Metastatic Liver Carcinoma in the Adrenal Gland (tissue), 2 donors: ENCODE measurements around the gene F11.

DNA sequence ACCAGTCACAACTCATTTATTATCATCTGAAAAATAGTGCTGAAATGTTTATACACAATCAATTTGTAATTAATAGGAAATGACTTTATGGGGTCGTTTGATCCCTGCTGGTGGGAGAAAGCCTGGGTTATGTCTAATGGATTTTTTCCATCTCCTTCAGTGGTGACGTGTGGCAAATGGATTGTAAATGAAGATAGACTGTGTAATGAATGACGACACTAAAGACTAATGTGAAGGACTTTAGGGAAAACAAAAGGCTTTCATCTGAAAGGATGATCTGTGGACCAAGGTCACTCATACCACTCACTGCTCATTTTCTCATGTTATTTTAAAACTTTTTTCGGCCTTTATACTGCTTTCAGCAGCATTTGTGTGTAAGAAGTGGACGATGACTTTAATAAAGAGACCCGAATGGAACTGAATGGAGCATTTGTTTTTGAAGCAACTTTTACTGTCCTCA is 102.9 kb upstream of the SORBS2 start:
- PRO-cap, 2 experiments: no peak in any of the 2 experiments

DNA sequence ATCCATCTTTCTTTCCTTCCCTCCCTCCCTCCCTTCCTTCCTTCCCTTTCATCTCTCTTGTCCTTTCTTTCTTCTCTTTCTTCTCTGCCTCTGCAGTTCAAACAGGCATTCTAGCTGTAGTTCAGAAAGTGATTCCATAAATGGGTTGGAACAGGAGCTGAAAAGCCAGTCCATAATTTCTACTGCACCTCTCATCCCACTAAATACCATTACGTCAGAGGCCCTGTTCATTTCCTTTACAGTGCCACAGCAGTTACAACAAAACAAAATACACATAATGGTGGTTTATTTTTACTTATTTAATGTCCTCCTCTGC is 42.3 kb upstream of the TLR3 start:
- PRO-cap, 2 experiments: no peak in any of the 2 experiments

GRCh38 chr4:186079206-186079774 is 10.3 kb downstream of the TLR3 start:
- PRO-cap, 2 experiments: no peak in any of the 2 experiments

- PRO-cap, 2 experiments: no peak in any of the 2 experiments
Observed at GRCh38 chr4:186105412-186106392, 36.7 kb downstream of the TLR3 start.

GRCh38 chr4:186212403-186212962 is 14.8 kb upstream of the KLKB1 start:
- PRO-cap, 2 experiments: no peak in any of the 2 experiments

GRCh38 chr4:186249863-186250169 is 16.2 kb upstream of the F11 start:
- PRO-cap, 2 experiments: no peak in any of the 2 experiments

DNA sequence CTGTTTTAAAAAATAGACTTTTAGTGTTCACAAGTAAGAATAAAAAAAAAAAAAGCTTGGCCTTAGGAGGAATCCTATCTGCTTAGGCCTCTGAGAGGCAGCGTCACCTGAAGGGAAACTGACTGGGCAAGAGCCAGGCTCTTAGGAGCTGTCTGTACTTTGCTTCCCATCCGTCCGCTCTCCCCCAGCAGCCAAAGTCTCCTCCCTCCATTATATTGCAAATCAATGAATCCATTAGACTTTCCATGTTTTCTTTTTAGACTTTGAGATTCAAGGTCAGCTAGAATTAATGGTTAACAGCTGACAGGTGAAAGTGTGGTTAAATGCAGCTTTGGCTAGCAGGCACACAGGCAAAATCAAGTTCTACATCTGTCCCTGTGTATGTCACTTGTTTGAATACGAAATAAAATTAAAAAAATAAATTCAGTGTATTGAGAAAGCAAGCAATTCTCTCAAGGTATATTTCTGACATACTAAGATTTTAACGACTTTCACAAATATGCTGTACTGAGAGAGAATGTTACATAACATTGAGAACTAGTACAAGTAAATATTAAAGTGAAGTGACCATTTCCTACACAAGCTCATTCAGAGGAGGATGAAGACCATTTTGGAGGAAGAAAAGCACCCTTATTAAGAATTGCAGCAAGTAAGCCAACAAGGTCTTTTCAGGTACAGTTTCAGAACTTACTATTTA is at the start of gene F11:
TSS of gene F11 (plus strand) at position 566 of the 697 bp plus-strand sequence.
- PRO-cap, 2 experiments: peak in 2 of 2 experiments; most common plus-strand start position 587 of the sequence (in 2); most common minus-strand start position 182 of the sequence (in 1)

- PRO-cap, 2 experiments: no peak in any of the 2 experiments
Observed at GRCh38 chr4:186611173-186611887, 56.0 kb upstream of the MTNR1A start.

DNA sequence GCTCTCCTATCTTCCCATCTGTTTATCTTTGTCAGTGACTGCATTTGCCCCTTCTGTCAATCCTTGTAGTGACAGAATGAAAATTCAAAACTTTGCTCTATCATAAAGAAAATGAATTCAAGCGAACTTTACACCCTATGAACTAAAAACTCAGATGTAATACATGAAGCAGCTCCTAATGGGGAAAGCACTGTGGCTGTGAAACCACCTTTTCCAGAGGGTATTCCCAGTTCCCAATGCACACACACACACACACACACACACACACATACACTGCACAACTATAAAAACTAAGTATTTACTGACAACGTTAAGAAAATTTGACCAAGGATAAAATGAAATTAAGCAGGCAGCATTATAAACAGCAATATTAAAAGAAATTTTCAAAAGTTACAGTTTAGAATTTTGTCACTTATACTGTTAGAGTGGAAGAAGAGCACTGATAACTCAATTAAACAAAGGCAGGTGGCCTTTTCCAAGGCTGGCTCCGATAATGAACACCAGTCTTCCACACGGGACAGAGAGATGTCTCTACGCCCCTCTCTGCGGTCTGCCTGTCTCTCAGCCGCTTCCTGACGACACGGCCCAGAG is 83.1 kb upstream of the MTNR1A start:
- PRO-cap, 2 experiments: no peak in any of the 2 experiments

- PRO-cap, 2 experiments: no peak in any of the 2 experiments
Observed at GRCh38 chr4:186707591-186708594, 15.8 kb downstream of the FAT1 start.

DNA sequence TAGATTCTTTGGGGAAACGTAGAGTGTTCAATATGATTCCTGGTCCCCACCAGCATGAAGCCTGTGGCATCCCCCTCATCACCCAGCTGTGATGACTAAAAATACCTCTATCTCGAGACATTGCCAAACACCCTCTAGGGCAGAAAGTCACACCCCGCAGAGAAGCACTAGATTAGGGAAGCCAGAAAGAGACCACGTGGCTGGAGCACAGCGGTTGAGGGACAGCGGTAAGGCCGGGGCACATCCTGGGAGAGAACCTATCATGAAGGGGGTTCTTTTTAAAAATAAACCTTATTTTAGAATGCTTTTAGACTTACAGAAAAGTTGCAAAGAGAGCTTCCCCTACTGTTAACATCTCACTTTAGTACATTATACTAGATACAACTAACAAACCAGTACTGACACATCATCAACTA is 10.9 kb downstream of the FAT1 start:
- PRO-cap, 2 experiments: peak in 1 of 2 experiments; most common plus-strand start position 205 of the sequence (in 1); most common minus-strand start position 93 of the sequence (in 1)

- PRO-cap, 2 experiments: peak in 2 of 2 experiments; most common plus-strand start chr4:186726818 (in 2); most common minus-strand start chr4:186726696 (in 1)
Observed at GRCh38 chr4:186726436-186727501, 3.1 kb upstream of the FAT1 start.

DNA sequence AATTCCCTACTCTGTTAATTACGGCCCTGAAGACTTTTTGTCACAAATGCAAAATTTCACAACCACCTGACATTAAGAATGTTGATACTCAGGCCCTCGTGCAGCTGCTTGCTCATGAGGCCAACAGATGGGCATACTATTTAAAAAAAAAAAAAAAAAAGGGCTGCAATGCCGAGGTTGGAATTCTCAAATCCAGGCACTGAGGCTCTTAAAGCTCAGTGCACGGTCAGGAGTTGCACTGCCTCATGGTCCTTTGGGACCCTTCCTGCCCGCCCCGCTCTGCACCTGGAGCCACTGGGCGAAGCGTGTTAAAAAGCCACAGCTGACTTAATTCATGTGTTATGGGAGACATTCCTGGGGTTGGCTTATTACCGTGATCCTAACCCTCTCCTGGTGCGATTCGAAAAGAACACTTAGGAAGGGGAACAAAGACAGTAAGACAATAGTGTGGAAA is 34.3 kb upstream of the FAT1 start:
- PRO-cap, 2 experiments: no peak in any of the 2 experiments

- PRO-cap, 2 experiments: no peak in any of the 2 experiments
Observed at GRCh38 chr4:187354835-187355143, 631.1 kb upstream of the FAT1 start.

GRCh38 chr4:188555270-188555920 is 416.2 kb downstream of the TRIML1 start:
- PRO-cap, 2 experiments: no peak in any of the 2 experiments

DNA sequence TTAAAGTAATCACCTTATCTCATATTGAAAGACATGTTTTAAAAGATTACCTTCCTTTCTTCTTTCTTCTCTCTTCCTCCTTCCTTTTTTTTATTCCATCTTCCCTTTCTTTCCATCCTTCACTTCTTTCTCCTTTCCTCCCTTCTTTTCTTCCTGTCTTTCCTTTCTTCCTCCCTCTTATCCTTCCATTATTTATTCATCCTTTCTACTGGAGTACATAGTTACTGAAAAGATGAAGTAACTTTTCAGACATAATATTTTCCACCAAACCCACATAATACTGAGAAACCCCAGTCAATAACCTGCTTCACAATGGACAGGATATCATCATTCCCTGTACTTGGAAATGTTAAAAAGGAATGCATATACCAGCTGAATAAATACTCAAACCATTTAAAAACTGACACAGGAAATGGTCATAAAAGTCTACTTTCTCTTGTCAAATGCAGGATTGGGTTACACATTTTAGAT is 821.0 kb downstream of the TRIML1 start:
- PRO-cap, 2 experiments: no peak in any of the 2 experiments

GRCh38 chr4:189004516-189004756 is 865.2 kb downstream of the TRIML1 start:
- PRO-cap, 2 experiments: no peak in any of the 2 experiments

GRCh38 chr4:189613065-189613567 is 327.6 kb upstream of the FRG1 start:
- PRO-cap, 2 experiments: no peak in any of the 2 experiments